Neural progenitor cell (in vitro differentiated cells): ENCODE data around the gene NUMB.

GRCh38 chr14:72927037-72927376, 743 bp downstream of the DCAF4 start:
- RAMPAGE, long total RNA: no peak

GRCh38 chr14:72929579-72929836, 3.2 kb downstream of the DCAF4 start:
- RAMPAGE, long total RNA: no peak

- RAMPAGE, long total RNA: no peak
These were observed 30.4 kb upstream of the PSEN1 start for GRCh38 chr14:73105633-73106532.

GRCh38 chr14:73239399-73240037, 2.2 kb downstream of the PAPLN start:
- RAMPAGE, long total RNA: no peak

DNA sequence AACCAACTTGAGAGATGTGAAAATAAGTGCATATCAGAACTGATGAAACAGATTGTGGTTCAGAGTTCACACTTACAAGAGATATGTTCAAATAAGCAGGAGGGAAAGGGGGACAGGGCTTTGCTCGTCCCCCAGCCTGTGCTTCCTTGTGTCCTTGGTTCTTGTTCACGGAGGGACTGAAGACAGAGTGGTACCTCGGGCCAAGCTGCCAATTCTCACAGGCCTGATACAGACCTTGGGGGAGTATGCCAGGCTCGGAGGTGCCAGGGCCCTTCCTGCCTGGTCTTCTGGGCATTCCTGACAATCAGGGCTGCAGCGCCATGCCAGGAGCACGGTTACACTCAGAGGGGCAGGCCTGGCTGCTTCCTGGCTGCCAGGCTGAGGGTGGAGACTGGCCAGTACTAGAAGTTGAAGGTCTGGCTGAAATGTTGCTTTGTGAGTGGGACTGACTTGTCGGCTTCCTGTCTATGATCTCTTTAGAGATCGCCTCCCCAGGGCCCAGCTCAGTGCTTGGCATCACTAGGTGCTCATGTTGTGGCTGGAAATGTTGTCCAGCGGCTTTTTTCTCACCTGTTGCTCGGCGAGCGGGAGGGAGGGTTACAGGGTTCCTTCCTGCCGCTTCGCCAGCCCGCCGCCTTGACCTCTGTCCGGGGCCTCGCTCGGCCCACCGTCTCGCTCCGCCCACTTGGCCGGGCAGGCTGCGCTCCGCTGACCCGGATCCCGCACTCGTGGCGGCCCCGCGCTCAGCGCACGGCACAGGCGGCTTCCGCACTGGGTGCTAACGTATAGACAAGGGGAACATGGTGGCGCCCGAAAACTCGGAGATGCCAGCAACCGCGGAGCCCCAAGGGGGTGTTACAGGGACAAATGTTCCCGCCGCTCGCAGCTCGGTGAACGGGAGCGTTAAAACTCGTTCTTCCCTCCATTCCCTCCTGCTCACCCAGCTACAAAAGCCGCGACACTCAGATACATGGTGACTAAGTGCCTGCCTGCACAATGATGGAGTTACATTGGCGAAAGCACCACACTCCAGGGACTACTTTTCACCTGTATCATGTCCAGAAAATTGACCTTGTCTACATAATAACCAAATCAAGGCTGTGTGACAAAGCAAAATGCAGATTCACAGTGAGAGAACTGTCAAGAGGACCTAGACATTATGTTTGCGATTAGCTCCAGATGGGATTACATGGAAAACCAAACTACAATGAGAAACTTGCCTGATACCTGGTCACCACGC, 32.6 kb downstream of the PAPLN start:
- RAMPAGE, long total RNA: no peak

DNA sequence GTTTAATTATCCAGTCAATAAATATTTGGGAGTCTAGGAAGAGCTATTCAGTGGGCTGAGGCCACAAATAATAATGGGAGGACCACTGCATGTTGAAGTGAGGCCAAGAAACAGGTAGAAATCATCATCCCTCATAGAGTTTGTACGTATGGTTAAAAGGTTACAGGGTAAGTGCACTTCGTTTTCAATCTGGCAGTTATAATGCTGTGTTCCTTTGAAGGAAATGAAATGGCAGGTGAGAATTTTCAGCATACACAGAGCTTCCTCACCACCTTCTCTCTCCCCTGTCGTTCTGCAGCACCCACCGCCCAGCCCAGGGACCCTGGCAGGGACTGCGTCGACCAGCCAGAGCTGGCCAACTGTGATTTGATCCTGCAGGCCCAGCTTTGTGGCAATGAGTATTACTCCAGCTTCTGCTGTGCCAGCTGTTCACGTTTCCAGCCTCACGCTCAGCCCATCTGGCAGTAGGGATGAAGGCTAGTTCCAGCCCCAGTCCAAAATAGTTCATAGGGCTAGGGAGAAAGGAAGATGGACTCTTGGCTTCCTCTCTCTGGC, 35.0 kb downstream of the PAPLN start:
- RAMPAGE, long total RNA: no peak

GRCh38 chr14:73306581-73307090, 69.3 kb downstream of the PAPLN start:
- RAMPAGE, long total RNA: no peak

DNA sequence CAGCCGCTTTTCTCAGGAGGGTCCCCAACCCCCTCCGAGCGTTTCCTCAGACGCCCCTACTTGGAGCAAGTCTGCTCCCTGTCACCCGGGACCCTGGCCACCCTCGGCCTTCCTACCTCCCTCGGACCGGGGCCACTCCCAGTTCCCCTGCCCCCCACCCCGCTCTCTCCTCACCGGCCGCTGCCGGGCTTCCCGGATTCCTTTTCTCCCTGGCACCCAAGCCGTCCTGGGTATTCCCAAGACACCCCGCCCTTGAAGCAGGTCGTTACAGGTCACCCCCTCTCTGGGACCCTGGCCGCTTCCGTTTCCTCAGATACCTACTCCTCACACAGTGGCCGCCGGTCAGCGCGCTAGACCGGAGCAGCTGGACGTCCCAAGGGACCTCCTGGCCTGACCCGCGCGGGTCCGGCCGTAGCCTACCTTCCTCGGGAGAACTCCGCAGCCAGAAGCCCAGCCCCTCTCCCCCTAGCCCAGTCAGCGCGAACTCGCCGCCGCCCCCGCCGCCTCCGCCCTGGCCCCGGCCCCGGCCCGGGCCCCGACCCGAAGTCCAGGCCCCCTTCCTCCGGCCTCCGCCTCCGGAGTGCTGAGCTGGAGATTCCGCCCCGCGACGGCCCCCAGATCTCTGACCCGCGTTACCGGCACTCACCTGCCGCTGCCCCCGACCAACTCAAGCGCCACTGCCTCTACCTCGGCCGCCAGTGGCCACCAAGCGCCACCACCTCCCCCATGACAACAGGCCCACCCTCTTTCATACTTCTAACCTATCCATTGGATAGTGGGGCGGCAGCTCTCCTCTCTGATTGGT, at the start of gene NUMB:
TSS of gene NUMB (minus strand) at position 700 of the 805 bp plus-strand sequence.
- RAMPAGE, long total RNA: start-site peak on the minus strand centred at position 693 of the sequence, 34 bp wide, 40 and 62 reads in 2 replicates

GRCh38 chr14:73461815-73462802, 3.8 kb upstream of the NUMB start:
- RAMPAGE, long total RNA: no peak

DNA sequence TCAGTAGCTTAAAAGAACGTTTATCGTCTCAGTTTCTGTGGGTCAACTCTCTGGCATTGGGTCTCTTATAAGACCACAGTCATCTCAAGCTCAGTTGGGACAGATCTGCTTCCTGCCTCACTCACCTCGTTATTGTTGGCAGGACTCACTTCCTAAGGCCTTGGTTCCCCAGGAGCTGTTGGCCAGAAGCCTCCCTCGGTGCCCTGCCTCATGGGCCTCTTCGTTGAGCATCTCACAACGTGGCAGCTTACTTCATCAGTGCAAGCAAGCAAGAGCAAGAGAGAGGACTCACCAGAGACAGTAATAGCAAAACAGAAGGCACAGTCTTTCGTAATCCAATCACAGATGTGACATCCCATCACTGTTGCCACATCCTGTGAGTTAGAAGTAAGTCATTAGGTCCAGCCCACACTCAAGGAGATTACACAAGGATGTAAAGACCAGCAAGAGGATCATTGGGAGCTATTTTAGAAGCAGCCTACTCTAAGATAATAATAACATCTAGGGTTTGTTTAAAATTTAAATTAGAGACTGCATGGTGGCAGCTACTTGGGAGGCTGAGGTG, 5.1 kb upstream of the NUMB start:
- RAMPAGE, long total RNA: no peak

DNA sequence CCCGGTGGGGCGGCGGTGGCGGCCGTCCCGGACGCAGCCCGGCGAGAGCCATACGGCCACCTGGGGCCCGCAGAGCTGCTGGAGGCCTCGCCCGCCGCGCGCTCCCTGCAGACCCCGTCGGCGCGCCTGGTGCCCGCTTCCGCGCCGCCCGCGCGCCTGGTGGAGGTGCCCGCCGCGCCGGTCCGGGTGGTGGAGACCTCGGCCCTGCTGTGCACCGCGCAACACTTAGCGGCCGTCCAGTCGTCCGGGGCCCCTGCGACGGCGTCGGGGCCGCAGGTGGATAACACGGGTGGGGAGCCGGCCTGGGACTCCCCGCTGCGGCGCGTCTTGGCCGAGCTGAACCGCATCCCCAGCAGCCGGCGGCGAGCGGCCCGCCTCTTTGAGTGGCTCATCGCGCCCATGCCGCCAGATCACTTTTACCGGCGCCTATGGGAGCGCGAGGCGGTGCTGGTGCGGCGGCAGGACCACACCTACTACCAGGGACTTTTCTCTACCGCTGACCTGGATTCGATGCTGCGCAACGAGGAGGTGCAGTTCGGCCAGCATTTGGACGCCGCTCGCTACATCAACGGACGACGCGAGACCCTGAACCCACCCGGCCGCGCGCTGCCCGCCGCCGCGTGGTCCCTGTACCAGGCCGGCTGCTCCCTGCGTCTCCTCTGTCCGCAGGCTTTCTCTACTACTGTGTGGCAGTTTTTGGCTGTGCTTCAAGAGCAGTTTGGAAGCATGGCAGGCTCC, 691 bp downstream of the RIOX1 start:
- RAMPAGE, long total RNA: no peak

DNA sequence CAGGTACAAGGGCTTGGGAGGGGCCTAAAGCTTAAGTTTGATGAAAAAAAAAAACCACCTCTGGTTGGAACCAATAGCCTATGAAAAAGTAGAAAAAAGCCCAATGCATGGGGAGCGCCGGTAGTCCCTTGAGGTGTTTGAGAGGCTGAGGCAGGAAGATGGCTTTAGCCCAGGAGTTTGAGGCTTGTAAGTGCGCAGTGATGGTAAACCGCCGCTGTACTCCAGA, 768 bp upstream of the ACOT1 start:
- RAMPAGE, long total RNA: no peak

DNA sequence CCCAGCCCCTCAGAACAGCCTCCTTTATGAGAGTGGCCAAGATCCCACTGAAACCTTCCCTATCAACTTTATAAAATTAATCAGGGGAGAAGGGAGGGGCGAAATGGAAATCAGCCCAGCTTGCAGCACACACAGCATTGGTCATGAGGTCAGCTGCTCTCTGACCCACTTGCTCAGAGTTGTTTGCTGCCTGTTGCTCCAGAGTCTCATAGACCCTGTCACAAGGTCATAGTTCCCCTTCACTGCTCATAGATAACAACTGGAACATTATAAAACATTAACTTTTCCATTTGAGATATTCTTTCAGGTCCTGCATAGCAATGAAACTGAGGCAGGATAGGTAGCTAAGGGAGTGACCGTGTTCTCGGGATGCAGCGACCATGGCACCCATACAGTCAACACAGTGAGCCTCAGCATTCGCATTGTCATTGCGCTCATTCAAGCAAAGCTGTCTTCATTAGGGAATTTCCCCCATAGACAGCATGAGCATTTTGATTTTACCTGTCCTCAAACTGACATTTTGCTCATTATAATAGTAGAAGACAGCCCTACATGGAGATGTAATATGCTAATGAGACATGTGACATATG, 8.8 kb downstream of the HEATR4 start:
- RAMPAGE, long total RNA: no peak

DNA sequence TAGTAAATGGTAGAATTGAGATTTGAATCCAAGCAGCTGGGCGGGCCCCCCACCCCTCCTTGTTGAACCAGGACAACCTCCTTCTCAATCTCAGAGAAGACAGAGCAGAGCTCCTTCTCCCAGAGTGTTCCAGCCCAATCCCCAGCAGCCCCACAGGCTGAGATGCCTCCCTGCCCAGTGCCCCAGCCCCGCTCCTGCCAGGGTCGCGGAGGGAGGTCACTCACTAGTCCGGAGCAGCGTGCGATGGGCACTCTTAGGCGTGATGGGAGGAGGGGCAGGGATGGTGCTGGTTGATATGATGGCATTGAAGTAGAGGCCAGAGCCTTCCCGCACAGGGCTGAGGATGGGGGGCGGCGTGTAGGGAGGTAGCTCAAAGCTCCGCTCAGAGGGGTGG, 15.2 kb upstream of the PNMA1 start:
- RAMPAGE, long total RNA: no peak

DNA sequence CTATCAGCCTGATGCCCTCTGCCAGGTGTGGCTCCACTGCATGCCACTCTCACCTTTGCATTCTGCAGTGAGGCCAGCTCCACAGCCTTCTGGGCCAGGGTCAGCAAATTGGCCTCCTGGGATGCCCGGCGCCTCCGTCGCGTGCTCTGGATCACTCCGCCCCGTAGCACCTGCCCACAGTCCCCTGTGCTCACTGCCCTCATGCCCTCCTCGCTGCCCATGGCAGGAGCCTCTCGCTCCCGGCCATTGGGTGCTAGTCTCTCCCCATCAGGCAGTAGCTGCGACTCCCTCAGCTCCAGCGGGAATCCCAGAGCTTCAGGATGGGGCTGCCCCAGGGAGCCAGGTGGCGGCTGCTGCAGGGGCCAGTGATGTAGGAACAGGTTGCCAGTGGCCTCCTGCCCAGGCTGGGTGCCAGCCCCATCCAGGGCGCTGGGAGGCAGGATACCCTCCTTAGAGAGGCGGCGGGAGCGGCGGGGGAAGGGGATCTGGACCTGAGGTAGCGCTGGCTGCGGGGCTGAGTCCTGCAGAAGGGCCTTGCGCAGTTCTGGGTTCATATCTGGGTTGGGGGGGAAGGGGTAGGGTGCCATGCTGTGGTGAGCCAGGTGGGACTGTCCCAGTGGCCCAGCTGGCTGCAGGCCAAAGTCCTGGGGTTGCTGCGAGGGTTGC, 21.5 kb downstream of the MIDEAS start:
- RAMPAGE, long total RNA: no peak

DNA sequence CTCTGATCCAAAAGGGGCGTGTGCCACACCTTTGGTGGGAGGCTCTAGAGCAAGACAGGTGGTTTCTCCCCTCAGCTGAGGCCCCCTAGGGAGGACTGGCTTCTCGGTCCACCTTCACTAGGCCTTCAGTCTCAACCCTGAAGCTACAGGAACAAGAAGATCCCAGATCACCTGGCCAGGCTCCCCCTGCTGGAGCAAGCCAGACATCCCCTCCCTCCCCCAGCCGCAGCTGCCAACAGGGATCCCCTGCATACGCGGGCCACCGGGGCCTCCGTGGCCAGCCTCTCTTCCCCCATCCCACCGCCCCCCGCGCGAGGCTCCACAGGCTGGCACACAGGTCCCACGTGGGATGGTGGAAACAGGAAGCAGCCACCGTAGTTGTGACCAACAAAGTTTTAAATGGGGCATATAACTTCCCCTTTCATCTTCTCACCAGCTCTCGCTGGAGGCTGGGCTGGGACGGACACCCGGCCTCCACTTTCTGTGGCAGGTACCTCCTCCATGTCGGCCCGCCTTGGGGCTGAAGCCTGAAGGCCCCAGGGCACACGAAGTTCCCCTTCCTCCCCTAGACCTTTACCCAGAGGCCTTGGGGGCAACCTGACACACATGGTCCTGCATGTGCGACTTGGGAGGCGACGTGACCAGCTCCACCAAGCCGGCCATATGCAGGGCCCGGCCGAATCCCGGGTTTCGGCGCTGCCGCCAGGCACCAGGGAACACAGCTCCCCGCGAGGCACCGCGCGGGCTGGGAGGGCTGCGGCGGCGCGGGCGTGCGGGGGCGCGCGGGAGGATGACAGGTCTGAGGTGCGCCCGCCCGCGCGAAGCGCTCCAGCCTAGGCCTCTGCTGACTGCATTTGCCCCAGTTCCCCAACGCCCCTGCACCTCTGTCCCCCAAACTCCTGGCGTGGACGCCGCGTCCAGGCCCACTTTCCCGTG, 1.5 kb downstream of the MIDEAS start:
- RAMPAGE, long total RNA: no peak

DNA sequence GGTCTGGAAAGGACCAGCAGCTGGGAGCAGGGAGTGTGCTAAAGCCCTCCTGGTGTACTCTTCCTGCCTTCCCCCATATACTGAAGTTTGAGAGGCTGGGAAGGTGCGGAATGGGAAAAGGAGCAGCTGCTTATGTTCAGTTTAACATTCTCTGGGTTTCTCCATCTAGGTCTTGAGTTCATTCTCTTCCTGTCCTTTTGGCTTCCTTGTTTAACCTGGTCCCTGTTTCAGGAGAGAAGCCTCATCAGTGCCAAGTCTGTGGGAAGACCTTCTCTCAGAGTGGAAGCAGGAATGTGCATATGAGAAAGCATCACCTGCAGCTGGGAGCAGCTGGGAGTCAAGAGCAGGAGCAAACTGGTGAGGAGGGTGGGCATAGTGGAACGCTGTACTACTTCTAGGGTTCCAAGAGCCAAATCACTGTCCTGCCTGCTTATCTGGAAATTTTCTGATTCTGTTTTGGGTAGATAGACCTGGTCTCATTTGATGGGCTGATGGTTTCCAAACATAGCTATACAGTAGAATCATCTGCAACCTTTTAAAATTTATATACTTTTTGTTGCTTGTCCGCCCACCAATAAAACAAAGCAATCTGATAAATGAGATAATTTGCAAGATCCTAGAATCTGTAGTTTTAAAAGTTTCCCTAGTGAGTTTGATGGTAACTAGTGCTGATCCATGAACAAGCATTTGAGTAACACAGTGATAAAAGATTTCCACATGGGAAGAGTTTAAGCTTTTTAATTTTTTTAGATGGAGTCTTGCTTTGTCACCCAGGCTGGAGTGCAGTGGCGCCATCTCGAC, 28.9 kb downstream of the FAM161B start:
- RAMPAGE, long total RNA: no peak

DNA sequence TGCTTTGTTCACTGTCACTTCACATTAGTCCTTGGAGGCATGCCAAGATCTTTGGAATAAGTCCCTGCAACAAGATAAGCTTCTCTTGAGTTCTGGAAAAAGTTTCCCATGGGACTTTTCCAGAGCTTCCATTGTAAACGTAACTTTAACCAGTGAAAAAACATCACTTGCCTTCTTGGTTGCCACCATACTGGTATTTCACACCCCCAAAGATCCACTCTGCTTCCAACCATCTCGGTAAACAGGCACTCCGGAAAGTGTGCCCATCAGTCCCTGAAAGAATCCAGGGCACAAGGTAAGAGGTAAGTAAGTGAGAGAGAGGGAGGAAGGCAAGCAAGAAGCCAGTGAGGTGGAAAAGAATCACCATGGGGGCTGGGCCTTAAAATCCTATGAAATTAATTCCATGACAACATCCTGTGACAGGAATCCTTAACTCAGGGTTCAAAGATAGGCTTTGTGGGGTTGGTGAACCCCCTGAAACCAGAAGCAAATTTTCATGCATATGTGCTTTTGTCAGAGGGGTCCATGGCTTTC, 23.7 kb downstream of the COQ6 start:
- RAMPAGE, long total RNA: no peak

DNA sequence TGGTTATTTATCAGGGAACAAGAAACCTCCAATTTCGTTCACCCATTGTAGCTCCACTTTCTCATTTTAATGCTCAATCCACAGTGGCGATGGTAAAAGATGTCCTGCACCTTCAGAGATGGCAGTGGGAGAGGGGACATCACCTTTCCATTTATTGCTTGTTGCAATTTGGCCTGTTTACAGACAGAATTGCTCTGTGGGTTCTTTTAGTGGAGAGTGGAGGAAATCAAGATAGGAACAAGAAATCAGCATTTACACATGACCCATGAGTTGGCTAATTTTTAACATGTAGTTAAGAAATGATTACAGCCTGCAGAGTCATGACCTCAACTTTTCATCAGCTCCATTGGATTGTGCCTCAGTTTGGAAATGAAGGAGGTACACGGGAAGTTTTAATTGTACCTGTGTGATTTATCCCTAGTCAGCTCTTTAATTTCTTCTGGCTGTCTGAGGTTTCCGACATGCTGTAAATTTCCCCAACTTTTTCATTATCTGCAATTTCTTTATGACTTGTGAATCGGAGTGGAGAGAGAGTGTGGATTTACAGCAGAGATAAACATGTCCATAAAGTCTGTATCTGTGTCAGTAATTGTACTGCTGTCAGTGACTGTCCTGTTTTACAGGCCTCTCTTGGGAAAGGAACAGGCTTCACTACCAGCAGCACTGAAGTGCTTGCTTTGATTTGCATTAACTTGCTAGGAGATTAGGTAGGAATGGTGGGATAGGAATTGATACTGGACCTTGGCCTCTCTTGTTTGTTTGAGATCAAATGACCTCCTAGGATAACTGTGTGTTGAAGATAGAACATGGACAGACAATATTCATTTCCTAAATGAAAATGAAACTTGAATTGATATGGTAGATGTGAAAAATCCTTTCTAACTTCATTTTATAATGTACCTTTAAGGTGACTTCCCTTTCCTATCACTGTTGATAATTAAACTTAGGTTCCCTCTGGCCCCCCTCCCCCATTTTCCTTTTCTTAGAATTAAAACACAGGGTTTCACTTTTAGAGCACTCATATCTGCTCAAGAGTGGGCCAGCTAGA, 49.2 kb downstream of the LIN52 start:
- RAMPAGE, long total RNA: no peak

GRCh38 chr14:74652712-74653484, 40.9 kb upstream of the LTBP2 start:
- RAMPAGE, long total RNA: no peak